RPMI7951 (cell line): Measurements from ENCODE around the genes VWA3A and TNRC6A.

DNA sequence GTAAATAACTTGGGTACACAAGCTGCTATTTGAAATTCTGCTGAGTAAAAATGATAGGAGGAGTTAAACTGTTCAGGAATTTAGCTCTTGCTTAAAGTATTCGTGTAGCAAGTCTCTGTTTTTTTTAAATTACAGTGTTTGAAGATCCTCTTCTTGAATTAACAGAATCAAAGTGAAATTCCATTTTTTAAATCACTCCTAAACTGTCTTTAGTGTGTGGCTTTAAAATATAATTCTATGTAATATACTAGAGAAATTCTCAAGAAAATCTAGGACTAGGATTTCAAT, 18.8 kb downstream of the MOSMO start:
- RAMPAGE, long total RNA = no peak

DNA sequence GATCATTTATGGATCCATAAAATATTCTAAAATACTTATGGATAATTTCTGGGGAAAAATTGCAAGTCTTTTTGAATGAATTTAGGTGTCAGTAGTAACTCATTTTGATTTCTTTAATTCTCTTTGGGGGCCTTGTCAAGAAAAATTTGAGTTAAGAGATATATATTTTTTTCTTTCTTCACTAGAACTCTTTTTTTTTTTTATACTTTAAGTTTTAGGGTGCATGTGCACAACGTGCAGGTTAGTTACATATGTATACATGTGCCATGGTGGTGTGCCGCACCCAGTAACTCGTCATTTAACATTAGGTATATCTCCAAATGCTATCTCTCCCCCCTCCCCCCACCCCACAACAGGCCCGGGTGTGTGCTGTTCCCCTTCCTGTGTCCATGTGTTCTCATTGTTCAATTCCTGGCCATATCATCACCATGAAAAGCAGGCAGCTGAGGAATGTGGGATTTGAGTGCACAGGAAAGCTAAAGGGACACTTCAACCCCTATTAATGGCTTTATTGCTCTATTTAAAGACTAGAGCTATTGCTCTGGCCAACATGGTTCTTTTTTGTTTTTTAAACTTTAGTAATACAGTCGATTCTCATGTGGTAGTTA, 37.9 kb downstream of the MOSMO start:
- RAMPAGE, long total RNA = no peak

DNA sequence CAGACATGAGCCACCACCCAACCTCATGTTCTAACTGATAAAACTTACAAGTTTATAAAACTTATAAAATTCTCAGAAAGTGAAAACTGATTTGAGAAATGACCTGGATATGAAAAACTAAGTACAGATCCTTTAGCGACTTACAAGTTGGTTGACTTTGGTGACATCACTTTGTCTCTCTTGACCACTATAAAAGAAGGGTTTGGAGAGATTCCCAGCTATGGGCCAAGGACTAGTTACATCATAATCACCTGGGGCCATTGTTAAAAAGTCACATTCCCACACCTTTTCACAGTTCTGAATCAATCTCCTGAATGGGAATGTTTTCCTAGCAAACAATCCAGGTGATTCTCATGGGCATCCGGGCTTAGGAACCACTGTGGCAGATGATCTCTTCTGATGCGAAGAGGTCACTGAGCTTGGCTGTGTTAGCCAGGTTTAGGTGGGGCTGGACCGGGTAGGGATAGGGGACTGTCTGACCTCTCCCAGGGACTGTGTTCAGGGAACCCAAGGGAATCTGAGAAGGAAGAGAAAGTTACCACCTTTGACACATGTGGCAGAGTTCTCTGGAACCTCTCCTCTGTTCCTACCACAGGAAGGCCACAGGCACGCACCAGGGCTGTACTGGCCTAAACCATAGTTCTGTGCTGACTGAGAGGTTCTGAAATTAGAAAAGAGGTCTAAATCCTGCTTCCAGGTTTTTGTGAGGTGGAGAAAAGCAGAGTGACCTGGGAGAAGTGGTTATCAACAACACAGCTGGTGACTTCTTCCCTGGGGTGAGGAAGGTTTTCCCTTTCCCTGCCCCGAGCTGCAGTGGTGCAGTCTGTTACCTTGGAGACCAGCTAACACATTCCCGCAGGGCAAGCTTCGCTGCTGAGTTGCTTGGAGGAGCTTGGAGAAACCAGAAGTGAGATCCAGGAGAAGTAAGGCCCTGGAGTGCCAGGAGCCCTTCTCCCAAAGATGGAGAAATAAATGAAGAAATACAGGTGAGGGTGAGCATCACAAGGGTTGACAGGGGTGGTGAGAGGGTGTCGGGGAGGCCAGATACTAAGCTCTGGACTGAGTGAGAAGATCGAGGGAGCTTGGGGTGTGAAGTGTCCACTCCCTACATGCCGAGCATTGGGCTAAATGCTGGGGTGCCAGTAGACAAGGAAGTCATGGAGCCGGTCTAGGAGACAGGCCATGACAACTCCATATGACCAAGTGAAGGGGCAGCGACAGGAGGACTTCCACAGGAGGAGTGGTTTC, at the start of gene VWA3A:
Gene VWA3A (plus strand): TSS at position 876 of the 1,248 bp plus-strand sequence.
- RAMPAGE, long total RNA = no peak

DNA sequence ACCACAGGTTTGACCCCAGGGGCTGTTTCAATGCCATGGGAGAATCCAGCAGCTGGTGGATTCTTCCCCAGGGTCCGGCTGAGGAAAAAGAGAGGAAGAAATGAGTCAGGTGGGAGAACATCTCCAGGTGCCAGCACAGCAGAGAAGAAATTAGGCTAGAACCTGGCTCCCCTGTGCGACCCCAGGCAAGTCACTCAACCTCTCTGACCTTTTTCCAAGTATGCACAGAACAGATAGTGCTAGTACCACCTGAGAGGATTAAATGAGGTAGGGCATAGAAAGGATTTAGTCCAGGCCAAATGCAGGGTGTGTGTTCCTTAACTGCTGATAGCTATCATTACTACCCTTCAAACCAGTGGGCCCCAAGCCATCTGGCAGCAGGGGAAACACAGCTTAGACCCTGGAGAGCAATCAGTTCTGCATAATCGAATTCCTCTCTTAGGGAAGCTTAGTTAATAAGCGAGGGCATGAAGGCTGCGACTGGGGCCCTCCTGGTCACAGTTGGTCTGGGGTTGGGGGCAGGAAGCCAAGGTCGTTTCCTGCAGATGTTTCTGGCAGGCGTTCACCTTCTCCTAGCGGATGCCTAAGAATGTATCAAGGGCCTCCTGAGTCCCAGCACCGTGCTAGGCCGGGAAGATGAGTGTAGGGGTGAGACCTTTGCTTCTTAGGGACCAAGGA, 16.7 kb upstream of the EEF2K start:
- RAMPAGE, long total RNA = no peak

DNA sequence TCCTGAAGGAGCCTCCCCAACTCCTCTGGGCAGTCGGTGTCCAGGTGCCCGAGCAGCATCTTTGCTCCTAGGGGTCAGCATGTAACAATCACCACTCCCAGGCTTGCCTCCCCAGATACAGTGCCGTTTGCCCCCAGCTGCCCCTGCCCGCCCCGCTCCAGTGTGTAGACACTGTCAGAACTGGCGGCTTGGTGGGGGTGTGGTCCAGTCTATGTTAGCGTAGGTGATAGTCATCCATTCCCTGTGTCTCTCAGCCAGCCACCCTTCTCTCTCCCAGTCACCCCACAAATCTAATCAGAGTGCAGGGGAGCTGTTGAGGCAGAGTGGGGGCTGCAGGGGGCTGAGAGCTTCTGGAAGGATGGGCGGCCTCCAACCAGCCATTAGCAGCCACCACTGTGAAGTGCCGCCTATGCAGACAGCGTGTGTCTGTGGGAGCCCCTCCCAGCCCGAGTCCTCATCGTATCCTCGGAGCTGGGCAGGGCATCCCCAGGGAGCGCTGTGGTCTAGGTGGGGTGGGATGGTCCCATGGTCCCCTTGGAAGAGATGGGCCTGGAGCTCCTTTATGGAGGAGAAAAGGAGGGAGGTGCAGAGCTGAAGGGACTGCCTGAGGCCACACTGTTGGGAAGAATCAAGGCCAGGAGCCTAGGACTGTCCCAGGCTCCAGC, 26.5 kb downstream of the POLR3E start:
- RAMPAGE, long total RNA = no peak

GRCh38 chr16:22368219-22369015, 6.0 kb downstream of the CDR2 start:
- RAMPAGE, long total RNA = no peak

DNA sequence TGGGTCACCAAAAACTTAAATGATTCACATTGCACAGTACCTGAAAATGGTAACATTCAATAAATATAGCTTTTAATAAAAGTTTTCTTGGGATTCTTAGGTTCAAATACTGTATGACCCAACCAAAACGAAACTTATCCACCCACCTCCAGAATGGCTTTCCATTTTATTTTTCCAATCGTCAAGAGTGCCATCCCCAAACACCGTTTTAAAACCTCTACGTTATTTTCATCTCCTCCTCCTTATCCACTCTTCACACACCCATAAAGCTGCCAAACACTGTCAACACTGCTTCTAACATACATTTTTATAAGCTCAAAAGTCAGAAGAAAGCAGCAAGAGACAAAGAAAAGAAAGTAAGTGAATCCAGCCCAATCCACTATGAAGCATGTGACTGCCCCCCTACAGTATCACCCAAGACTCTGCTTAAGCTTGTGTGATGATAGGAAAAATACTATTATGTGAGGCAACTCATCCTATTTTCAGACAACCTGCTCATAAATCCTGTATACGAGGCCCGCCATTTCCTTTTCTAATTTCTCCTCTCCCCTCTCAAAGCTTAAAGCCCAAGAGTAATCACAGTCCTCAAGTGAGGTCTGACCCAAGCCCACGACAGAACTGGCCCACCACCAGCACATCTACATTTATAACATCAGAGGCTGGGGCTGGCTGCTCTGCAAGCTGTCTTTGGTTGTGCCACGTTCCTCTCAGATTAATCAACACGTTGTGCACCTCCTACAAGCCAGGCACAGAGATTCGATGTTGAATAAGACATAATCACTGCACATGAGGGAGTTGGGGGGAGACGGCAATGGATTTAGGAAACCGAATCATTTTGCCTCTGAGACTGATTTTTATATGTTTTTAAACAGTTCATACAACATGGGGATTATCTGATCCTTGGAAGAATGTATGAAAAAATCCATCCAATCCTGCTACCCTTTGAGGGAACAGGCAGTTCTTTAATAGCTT, 16.3 kb downstream of the USP31 start:
- RAMPAGE, long total RNA = no peak

- RAMPAGE, long total RNA = no peak
Measured at GRCh38 chr16:23267419-23267618, 34.8 kb upstream of the SCNN1B start.

DNA sequence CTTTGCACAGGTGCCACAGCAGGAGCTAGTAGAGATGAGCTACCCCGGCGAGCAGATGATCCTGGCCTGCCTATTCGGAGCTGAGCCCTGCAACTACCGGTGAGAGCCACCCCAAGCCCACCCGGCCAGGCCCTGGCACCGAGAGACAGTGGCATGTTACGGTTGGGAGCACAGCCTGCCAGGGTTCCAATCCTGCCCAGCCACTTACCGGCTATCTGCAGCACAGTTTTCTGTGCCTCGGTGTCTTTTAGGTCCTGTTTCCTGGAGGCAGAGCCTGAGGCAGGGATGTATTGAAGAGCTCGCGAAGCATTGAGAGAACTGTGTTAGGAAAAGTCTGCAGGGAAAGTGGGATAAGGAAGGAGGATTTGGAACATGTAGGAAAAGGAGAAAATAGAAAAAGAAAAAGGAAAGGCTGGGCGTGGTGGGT, 53.3 kb downstream of the SCNN1B start:
- RAMPAGE, long total RNA = no peak

- RAMPAGE, long total RNA = no peak
Measured at GRCh38 chr16:23417308-23417917, 35.6 kb downstream of the COG7 start.

DNA sequence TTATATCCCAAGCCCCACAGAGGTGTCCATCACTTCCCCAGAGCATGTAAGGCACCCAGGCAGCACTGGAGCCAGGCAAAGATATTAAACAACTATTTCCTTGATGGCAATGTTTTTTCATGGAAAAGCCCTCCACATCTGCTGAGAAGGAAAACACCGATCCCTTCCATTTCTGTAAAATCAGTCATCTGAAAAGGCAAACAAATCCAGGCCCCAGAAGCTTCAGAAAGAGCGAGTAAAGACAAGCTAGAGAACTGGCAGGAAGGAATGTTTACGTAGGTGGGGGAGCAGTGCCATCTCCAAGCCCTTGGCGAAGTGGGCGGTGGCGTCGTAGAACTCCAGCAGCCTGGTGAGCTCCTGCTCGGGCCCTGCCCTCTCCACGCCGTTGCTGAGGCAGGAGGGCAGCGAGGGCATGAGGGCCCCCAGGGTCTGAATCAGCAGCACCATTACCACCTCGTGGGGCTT, 28.5 kb downstream of the COG7 start:
- RAMPAGE, long total RNA = no peak

DNA sequence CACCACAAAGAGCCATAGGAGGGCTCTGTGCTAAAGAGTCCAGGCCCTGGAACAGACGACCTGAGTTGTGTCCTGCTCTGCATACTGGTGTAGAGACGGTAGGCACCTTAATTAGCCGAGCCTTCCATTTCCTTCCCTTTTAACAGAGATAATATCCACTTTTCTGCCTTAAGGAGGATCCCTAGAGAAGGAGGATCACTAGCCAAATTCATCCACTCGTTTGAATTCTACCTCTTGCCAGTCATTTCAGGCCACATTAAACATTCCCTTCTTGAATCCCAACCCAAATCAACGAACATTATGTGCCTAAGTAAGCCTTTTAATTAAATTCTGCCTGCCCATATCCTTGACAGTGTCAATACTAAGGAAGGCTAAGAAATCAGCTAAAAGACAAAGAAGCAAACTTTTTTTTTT, 21.0 kb upstream of the COG7 start:
- RAMPAGE, long total RNA = no peak

GRCh38 chr16:23476099-23476679, 23.2 kb upstream of the COG7 start:
- RAMPAGE, long total RNA = no peak

DNA sequence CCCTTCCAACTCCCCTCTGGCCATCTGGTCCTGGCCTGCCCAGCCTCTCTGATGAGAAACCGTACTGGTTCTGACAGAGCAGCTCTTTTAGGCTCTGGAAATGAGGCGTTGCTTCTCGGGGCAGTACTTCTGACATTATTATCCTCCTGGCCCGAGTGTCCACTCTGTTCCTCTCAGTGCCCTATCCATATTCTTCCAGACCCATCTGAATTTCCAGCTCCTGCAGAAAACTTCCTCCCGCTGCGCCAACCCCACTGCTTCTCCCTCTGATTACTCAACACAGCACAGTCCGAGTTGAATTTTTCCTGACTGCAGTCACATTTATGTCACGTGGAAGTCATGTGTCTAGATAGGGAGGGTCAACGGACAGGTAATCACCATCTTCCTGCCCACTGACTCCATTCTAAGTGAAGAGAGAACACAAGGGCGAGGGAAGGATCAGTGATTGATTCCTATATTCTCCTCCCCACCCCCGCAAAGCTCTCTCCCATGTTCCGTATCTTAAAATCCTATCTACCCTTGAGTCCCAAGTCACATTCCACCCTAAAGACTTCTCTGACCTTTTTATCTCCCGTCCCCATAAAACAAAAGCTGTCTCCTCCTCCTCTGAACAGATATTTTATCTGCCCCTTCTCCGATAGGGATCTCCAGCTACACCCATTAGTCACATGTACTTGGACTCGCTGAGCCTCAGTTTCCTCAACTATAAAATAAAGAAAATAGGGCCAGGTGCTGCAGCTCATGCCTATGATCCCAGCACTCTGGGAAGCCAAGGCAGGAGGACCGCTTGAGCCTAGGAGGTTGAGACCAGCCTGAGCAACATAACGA, 13.0 kb downstream of the GGA2 start:
- RAMPAGE, long total RNA = no peak

GRCh38 chr16:23504480-23505315, 5.6 kb downstream of the GGA2 start:
- RAMPAGE, long total RNA = no peak

- RAMPAGE, long total RNA = no peak
Measured at GRCh38 chr16:23901114-23902239, 65.7 kb downstream of the PRKCB start.

DNA sequence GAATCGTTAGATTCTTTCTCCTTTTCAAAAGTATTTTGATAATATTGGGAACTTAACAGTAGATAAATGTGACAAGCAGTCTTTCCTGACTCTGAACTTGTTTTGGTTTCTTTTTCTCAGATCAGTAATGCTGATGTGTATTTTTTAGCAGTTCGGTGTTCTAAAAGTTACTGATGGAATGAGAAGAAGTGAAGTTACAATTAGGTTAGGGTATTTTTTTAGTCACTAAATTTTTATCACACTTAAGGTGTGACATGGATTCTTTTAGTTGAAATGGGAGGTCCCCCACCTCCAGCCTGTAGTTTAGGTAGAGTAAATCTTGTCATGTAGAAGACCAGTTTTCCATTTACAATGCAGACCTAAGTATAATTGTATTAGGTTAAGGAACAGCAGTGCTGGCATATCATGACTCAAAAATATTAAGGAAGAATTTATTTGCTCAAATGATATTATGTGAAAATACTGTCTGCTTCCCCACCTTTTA, 2.3 kb downstream of the RBBP6 start:
- RAMPAGE, long total RNA = no peak

DNA sequence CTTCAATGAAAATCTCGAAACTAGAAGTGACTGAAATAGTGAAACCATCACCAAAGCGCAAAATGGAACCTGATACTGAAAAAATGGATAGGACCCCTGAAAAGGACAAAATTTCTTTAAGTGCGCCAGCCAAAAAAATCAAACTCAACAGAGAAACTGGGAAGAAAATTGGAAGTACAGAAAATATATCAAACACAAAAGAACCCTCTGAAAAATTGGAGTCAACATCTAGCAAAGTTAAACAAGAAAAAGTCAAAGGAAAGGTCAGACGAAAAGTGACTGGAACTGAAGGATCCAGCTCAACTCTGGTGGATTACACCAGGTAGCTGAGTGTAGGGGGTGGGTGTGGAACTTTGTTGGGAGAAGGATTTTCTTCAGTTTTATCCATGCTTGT, 30.8 kb downstream of the RBBP6 start:
- RAMPAGE, long total RNA = no peak

DNA sequence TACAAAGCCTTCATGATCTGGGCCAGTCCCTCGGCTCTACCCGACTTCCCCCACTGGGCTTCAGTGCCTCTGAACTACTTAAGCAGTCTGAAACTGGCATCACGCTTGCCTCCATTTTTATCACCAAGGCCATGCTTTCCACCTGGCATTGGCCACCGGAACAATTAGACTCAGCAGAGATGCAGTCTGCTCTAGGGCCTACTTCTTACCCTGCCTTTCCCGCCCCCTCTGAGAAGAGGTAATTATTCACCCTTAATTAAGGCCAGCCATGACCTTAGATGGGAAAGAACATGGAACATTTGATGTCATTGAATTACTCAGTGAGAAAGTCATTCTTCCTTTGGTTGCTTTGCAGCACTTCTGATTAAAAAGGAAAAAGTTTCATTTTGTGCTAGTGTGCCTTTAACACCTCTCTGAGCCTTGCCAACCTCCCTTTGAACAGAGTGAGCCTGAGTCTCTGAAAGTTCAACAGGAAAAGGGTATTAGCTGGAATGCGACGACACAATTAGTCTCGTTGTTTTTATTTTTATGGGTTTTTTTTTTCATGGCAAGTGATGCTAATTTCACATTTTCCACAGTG, 60.9 kb upstream of the TNRC6A start:
- RAMPAGE, long total RNA = no peak

DNA sequence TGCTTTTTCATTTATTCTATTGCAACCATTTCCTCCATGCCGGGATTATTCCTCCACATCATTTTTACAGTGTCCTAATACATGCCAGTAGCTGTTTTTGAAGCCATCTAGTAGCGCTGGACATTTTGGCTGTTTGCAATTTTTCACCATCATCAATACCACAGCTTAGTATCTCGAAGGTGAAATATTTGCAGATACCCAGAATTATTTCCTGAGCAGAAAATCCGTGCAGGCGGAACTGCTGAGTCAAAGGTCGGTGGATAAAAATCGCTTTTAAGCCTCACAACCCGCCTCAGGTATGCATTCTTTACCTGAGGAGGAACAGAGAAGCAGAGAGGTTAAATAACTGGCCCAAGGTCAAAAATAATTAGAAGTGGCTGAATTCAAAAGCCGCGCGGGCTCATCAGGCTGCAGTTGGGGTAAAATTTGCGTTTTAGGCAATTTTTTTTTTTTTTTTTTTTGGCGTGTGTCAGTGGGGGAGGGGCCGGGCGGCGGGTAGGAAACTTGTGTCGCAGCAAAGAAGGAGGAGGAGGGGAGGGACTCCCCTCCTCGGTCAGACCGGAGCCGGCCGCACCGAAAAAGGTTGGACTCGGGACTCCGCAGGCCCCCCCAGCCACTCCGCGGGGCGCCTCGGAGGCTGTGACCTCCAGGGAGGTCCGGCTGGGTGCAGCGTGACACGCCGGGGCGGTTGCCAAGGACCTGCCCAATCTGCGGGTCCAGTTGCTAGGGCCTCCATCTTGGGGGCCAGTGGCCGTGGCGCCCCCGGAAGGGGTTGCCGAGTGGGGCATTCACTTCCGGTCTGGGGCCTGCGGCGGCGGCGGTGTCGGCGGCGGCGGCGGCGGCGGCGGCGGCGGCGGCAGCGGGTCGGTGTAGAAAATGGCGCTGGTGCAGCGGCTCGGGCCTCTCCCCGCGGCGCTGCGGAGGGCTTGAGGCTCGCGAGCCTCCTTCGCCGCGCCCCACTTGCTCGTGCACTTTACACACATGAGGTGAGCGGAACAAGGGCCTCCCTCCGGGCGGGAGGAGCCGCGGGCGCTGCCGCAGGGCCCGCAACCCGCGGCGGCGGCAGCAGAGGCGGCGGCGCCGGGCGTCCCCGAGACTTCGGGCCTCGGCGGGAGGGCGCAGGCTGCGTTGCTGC, at the start of gene TNRC6A:
Gene TNRC6A (plus strand): TSS at position 791 of the 1,135 bp plus-strand sequence.
- RAMPAGE, long total RNA = no peak